Bronchial lymph node (tissue), 1 donor: Measurements from ENCODE around the genes VAMP8, C2orf68 and ATOH8.

- PRO-cap: no peak
These were observed 9.0 kb downstream of the MAT2A start for GRCh38 chr2:85547634-85548658.

DNA sequence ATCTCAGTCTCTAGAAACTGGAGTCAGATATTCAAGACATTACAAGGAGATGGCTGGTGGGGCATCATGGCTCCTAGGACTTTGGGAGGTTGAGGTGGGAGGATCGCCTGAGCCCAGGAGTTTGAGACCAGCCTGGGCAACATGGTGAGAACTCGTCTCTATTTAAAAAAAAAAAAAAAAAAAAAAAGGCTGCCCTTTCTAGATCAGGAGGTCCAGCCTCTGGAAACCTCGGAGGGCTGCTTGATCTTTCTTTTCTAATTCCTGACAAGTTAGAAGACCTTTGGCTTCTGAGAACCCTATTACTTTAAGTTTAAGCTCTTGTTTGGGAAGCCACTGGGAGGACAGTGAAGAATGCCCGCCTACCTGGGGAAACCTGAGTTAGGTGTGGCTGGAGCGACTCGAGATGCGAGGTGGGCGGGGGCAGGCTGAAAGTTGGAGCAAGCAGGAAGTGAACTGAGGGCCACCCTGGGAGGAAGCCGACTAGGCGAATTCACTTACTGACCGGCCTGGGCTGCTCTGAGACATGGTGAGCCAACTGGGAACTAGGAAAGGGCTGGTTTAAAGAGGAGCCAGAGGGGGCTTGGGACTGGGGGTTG is at the start of gene VAMP8:
TSS of gene VAMP8 (plus strand) at position 463 of the 596 bp plus-strand sequence.
- PRO-cap: bidirectional peak, plus-strand start at position 458 of the sequence, minus-strand start at position 431 of the sequence

DNA sequence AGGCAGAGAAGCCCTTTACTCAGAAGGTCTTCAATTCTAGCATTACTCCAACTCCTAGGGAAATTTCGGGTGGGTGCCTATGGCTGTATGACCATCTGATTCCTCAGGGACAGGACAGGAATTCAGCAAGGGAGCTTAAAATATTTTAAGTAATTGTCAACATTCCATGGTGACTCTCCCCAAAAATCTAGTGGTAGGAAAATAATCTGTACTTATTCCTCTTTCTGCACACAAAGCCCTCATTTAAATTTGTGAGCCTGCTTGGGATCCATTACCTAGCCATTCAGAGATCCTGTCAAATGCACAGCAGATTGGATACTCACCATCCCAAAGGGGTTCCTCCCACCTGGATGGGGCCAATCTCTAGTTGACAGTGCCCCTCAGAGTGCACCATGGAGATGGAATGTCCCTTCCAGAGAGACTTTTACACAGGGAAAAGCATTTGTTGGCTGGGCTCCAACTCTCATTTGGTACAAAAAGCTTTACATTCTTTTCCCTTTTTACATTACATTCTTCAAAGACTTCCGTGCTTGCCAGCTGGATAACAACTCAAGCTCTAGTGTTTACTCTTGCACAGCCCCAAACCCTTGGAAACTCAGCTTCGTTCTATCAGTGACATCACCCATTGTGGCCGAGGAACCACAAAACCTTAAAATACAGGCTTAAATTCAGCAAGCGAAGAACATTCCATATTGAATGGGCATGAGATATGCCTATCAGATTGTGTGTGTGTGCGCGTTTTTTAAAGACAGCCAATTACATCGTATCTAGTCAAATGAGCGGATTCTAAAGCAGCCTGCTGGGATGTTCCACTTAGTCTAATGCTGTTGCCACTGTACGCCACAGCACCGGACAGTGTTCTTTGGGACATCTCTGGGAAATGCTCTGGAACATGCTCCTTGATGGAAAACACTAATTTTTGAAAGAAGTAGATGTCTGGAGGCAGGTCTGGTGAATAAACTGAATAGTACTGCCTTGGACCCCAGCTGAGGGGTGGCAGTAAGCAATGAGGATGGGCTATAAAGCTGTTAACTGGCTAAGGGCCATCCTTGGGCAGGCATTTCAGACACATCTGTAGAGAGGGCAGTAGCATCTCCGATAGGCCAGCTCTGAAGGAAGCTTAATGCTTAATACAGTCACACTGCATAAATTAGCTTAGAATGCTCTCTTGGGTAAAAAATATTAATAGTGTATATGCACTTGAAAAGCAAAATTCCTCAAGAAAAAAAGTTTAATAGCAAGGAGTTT is 3.4 kb upstream of the TMEM150A start:
- PRO-cap: no peak

- PRO-cap: unidirectional peak, plus-strand start at chr2:85611612; bidirectional peak, plus-strand start at chr2:85612105, minus-strand start at chr2:85612066
These were observed at the start of gene C2orf68 for GRCh38 chr2:85611143-85612212. Gene C2orf68 (minus strand): TSS chr2:85612066.

GRCh38 chr2:85753290-85754199 is at the start of gene ATOH8:
Gene ATOH8 (plus strand): TSS chr2:85753991.
- PRO-cap: bidirectional peak, plus-strand start at chr2:85753670, minus-strand start at chr2:85753464; bidirectional peak, plus-strand start at chr2:85754117, minus-strand start at chr2:85754049

DNA sequence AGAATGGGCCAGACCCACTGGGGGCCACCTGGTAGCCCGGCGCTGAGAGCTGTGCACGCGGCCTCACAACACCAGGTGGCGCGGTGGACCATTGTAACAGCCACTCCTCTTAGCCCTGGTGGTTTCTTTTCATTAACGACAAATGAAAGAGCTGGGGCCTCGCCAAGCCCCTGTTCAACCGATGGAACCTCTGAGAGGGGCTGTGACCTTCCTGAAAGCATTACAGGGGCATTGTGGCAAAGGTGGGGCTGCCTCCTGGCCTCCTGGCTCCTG is 61.4 kb downstream of the ST3GAL5 start:
- PRO-cap: no peak

GRCh38 chr2:85851076-85851982 is 37.5 kb downstream of the ST3GAL5 start:
- PRO-cap: unidirectional peak, minus-strand start at chr2:85851641

DNA sequence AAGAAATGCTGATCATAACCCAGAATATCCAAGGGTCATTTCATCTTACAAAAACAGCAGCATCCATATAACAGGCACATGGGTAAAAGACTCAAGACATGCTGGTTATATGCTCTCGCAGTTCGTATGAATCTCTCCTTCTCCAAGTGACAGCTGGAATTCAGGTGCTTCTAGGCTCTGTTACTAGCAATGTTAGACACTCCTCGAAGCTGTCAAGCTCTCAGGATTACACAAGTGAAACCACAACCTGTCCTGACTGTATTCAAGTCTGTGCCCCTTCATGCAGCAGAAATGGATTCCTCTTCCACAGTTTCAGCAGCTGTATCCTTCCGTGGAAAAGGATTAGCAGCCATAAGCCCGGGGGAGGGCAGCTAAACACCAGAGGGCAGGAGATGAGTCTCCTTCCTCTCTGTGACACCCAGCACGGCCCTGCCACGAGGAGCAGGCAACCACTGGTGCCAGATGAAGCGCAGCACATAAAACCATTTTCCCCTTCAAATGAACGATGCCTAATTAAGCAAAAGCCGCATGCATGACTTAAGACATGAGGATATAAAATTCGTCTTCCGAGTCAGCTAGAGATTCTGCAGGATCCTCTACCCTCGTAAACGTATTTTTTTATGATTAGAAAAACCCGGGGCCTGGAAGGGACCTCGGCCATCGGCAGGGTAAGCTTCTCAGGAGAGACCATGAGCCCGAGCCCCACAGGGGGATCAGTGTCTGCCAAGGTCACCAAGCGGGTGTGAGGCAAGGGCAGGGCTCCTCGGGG is 1.2 kb downstream of the ST3GAL5 start:
- PRO-cap: unidirectional peak, plus-strand start at position 452 of the sequence; unidirectional peak, plus-strand start at position 569 of the sequence

DNA sequence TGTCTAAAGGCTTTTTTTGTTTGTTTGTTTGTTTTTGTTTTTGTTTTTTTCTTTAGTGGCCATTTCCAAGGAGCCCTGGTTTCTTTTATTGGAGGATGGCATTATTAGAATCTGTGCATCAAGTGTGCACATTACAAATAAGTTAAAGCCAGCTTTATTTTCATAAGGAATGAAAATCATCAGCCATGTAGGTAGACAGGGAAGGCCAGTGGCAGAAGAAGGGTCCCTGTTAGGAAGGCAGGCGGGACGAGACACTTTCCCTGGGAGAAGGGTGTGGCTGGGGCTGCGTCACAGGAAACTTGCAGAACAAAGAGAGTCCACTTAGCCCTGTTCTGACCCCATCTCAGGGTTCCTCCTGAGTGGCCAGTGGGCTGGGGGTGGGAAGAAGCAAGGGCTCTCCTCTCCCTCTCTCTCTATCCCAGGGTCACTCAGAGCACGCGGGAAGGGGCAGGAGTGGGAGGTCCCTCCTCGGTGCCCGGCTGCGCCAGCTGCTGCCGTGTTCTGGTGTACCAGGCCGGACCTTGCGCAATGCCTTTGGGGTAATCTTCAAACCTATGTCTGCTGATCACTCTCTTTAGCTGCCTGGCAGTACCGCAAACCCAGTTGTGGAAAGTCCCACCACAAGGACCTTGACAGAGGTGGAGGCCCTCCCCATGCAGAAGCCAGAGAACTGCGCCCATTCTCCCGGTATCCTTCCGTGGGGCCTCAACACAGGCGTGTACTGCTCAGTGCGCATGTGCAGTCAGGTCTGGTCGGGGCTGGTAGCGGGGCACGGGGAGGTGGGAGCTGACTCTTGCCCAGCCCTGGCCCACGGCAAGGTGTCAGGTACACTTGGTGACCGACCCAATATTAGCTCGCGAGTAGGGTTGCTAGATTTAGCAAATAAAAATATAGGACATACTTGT is 47.7 kb upstream of the ST3GAL5 start:
- PRO-cap: no peak

GRCh38 chr2:86042671-86043329 is 62.9 kb downstream of the POLR1A start:
- PRO-cap: no peak

- PRO-cap: no peak
These were observed 57.4 kb downstream of the REEP1 start for GRCh38 chr2:86280075-86280455.

DNA sequence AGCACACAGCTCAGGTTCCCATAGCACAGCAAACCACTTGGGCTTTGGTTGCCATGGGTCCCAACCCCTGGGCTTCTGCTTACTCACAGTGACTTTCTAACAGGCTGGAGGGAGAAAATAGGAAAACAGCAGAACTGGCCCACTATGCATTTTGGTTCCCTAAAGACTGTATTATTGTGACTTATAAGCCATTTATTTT is 46.7 kb downstream of the REEP1 start:
- PRO-cap: no peak

- PRO-cap: bidirectional peak, plus-strand start at chr2:86442917, minus-strand start at chr2:86442726
These were observed 1.5 kb downstream of the KDM3A start for GRCh38 chr2:86442603-86443139.

DNA sequence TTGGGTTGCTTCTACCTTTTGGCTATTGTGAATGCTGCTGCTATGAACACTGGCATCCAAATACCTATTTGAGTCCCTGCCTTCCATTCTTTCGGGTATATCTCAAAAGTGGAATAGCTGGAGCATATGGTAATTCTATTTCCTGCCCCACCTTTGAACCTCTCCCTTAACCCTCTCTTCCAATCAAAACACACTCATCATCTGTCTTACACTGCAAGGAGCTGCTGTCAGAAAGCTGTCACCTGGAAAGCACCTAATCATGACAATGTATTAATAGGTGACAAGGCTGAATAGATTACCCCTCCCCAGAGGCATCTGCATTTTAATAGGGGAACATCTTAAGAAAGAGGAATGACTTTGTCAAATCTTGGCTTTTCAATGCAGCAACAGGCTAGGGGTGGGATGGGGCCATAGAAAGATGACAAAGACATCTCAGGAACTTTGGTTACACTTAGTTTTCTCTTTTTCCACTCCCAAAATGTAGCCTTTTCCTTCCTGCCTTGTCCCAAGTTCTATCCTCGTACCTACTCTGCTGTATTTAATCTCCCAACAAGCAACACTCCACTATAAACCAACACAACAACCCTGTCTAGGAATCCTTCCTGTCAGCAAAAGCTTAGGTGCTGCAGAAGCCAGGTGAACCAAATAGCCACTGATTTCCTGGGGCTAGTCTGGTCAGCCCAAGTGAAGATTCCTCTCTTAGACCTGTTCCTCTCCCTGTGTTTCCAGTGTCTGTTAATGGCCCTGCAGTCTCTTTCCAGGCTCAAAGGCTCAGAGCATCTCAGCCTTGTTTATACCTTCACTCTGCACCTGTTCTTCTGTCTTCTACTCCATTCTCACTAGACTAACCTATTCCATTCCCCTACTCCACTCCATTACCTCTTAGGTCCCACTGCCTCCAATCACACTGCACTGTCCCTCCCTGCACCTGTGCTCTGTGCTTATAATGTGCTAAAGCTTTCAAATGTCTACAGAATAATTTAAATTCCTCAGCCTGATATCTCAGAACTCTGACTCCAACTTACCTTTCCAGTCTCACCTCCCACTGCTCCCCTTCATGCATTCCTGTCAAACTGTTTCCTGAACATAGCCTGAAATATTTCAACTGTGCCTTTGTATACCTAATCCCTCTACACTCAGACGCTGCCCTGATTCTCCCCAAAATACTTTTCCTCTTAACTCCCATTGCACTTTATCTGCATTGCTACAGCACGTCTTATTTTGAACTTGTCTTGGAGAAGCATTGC is 41.0 kb downstream of the CHMP3 start:
- PRO-cap: no peak

GRCh38 chr2:86566295-86566818 is 3.1 kb upstream of the CHMP3 start:
- PRO-cap: no peak

- PRO-cap: no peak
These were observed 16.0 kb downstream of the CD8A start for GRCh38 chr2:86774475-86775360.

DNA sequence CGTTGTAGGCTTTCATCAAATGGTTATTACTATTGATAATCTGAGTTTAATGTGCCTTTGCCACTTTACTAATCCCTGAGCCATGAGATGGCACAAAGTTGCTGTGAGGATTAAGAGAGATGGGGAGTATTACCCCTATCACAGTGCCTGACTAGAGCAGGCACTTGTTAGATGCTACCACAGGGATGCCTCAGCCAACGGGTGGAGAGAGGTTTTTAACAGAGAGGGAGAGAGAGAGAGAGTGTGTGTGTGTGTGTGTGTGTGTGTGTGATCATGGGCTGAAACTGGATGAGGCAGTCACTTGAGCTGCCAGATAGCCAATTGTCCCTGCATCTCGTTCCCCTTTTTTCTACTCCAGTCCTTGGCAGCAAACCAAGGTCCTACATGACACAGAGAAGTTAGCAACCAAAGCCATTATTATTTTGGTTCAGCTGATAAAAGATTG is 3.0 kb downstream of the CD8A start:
- PRO-cap: no peak

DNA sequence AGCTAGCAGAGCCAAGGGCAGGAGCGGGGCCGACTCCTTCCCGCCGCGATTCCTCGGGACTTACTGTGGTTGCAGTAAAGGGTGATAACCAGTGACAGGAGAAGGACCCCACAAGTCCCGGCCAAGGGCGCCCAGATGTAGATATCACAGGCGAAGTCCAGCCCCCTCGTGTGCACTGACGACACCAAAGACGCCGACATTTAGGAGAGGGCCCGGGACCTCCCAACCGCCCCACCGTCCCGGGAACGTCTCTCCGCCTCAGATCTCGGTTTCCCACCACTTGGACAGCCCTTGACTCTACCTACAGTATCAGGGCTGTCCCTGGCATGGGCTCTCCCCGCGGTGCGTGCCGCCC is 1.5 kb downstream of the CD8A start:
- PRO-cap: no peak

DNA sequence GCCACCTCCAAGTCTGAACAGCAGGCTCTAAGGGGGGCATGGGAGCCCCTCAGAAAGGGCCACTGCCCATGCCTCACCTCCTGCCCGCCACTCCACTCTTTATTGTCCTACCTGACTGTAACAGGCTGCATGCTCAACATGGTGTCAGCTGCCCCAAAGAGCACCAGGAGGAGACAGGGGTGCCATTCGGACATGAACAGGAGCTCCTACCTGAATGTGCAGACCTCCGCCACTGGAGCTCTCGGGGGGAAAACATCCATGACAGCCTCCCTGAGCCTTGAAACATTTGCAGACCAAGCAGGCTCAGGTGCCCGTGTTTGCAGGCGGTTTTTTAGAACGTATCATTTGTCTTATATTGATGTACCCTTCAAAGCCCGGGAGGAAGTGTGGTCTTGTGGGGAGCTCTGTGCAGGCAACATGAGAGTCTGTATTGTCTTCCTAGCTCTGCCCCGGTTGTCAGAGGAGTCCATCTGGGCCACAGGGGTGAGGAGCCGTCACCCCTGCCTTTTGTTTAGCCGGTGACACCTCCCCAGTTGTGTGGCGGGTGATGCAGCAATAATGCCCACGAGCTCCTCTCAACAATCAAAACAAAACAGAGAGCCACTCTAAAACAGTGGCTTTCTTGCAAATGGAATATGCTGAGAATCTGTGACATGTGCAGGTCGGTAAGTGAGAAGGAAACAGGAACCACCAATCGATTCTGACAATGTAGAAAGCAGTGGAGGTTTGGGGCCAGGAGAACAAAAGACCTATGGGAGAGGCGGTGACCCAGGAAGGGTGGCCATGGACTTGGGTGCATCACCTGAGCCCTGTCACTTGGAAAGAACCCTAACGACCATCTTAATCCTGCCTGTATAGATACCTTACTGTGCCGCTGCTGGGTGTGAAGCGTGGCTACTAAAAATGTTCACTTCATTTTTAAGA is 35.3 kb upstream of the CD8A start:
- PRO-cap: bidirectional peak, plus-strand start at position 380 of the sequence, minus-strand start at position 388 of the sequence; bidirectional peak, plus-strand start at position 718 of the sequence, minus-strand start at position 446 of the sequence

DNA sequence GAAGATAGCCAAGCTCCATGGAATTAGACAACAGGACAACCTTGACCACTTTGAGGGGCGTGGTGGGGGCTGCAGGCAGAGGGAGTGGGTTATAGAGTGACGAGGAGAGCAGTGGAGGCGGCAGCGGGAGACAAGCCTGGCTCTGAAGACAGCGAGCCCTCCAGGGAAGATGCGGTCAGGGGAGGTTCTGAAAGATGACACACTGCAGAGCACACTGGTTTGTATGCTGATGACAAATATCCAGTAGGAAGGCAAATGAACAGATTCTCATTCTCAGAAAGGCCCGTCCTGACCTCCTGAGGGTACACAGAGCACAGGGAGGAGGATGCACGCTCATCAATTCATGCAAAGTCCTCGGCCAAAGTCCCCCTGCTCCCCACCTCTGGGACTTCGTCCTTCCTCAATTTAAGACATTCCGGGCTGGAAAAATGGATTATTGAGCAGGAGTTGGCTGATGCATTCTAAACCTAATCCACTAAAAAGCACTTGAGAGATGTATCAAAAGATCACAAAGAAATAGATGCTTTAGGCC is 2.6 kb downstream of the PLGLB1 start:
- PRO-cap: no peak